Retinal pigment epithelial cell (primary cell): Measurements from ENCODE around the gene NINJ2.

- RRBS: no CpG with 5 or more reads among the region's 17 CpGs
Observed at GRCh38 chr12:14693-15206, 51.8 kb upstream of the IQSEC3 start.

DNA sequence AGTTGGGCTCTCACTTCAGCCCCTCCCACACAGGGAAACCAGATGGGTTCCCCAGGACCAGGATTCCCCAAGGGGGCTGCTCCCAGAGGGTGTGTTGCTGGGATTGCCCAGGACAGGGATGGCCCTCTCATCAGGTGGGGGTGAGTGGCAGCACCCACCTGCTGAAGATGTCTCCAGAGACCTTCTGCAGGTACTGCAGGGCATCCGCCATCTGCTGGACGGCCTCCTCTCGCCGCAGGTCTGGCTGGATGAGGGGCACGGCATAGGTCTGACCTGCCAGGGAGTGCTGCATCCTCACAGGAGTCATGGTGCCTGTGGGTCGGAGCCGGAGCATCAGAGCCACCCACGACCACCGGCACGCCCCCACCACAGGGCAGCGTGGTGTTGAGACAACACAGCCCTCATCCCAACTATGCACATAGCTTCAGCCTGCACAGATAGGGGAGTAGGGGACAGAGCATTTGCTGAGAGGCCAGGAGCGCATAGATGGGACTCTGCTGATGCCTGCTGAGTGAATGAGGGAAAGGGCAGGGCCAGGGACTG lies 39.9 kb upstream of the IQSEC3 start:
- RRBS: no CpG with 5 or more reads among the region's 12 CpGs

- RRBS: 56% methylated on average over 7 of the region's 26 CpGs
Observed at GRCh38 chr12:182007-183035, 31.6 kb downstream of the SLC6A12 start.

- RRBS: no CpG with 5 or more reads among the region's 1 CpG
Observed at GRCh38 chr12:377617-378075, 11.5 kb downstream of the KDM5A start.

DNA sequence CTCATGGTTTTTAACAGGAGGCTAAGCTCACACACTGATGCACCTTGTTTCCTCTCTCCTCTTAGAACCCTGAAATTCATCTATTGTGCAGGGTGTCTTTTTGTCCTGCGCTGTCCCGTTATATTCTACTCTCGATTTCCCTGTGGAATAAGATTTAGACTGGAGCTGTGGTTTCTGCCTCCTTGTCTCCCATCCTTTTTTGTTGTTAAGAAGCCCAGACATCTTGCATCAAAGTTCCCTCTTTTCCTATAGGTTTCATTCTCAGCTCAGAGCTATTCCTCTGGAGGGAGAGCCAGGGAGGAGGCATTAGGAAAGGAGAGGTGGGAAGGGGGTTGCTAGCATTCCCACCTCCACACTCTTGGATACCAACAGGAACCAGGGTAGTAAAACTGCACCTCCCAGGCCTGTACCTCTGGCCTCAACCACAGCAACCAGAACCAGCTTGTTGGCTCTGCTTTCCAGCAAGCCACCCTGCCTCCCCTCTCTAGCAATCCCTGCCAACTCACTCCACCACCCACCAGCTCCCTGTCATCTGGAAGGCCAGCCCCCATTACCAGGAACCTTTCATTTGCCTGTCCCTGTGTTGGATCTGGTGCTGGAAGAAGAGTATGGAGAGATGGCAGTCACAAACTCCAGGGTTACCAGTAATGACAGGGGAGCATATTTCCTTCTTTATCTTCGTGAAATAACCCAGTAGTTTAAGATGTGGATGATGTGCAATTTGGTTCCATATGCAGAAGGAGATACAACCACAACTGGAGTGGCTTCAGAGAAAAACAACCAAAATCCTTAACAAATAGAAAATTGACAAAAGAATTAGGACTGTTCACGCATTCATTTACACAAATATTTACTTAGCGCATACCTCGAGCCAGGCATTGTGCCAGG lies 3.1 kb downstream of the B4GALNT3 start:
- RRBS: no CpG with 5 or more reads among the region's 7 CpGs

GRCh38 chr12:484720-485214 lies 25.0 kb downstream of the B4GALNT3 start:
- RRBS: no CpG with 5 or more reads among the region's 7 CpGs

DNA sequence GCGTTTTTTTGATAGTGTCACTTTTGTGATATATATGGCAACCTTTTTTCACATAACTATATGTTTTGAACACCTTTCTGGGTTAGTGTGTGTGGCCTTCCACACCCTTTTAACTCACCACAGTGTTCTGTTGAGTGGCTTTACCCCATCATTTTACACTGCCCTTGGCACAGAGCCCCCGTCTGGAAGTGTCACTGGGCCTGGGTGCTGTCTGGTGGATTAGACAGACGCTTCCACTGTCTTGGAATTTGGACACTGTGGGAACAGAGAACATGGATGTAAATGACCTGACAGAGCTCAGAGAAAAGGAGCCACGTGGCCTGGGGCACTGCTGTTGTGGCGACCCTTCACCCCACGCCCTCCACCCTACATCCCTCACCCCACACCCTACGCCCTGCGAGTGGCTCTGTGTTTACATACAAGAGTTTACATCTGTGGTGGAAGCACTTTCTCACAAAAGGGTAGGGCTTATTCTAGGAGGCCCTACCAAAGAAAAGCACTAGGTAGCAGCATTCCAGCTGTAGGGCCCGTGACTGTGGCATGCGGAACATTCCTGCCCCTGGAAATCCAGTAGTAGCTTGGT lies 47.6 kb downstream of the B4GALNT3 start:
- RRBS: no CpG with 5 or more reads among the region's 10 CpGs

GRCh38 chr12:550497-551150 lies 90.9 kb downstream of the B4GALNT3 start:
- RRBS: no CpG with 5 or more reads among the region's 15 CpGs

GRCh38 chr12:591050-592225 lies 71.8 kb downstream of the NINJ2 start:
- RRBS: 61% methylated on average over 4 of the region's 19 CpGs

- RRBS: 100% methylated on average over 1 of the region's 10 CpGs
Observed at GRCh38 chr12:631042-631353, 32.2 kb downstream of the NINJ2 start.

DNA sequence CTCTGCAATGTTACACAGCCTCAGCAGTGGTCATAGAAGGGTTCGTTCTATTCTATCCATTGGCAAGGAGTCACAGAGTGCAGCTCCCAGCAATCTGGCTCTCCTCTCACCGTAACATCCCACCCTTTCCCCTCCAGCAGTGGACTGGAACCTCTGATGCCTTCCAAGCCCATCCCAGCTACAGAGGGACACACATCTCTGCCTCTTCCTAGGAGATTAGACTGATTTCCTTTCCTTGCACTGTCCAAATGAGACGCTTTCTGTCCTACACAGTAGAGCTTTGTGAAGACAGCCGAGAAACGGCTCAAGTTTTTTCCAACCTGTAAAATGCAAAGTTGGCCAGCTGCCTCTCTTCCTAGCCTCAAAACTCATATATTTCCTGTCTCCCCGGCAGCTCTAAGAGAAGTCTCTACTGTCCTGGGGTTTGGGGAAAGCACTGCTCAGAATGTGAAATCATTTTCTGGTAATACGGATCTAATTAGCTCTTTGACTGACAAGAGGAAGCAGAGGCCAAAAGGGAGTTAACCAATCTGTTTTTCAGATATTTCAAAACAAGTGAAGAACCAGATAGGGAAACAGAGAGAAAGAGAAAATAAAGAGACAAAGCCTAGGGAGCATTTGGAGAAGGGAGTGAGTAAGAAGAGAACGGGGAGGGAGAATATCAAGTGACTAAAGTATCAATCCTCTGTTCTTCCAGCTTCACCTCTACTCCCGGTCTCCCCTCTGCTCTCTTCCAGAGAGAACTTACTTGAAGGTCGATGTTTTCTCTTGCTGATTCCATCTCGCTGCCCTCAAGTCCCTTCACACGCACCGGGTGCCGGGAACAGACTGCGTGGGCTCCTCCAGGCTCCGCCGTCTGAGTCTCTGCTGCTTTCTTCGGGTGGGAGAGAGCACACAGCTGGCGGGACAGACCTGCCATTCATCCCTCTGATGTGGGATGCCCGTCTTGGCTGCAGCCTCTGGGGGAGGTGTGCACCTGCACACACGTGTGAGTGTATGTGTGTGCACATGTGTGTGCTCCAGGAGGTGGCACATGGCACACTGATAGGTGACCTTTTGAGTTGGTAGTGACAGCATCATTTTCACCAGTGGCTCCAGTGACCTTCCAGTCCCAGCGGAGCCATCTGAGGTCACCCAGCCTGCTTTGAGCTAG lies at the start of gene NINJ2:
NINJ2 (minus strand) TSS at position 866 of the 1,153 bp plus-strand sequence.
- RRBS: 64% methylated on average over 4 of the region's 22 CpGs

GRCh38 chr12:857040-857548 lies 92.4 kb downstream of the RAD52 start:
- RRBS: no CpG with 5 or more reads among the region's 4 CpGs

DNA sequence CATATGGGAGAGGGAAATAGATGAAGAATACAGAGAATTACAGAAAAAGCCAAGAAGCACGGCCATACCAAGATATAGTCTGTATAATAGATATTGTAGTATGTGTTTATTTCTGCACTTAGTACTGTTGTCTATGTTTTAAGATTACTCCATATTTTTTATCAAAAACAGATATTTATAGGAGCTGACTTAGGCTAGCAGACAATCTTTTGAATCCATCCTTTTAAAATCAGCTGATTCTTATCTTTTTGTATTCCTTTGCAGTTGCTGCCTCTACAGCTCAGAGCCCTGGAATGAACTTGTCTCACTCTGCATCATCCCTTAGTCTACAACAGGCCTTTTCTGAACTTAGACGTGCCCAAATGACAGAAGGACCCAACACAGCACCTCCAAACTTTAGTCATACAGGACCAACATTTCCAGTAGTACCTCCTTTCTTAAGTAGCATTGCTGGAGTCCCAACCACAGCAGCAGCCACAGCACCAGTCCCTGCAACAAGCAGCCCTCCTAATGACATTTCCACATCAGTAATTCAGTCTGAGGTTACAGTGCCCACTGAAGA lies 65.0 kb downstream of the RAD52 start:
- RRBS: no CpG with 5 or more reads among the region's 2 CpGs

GRCh38 chr12:1027763-1028773 lies 37.0 kb downstream of the ERC1 start:
- RRBS: no CpG with 5 or more reads among the region's 19 CpGs

GRCh38 chr12:1048184-1048622 lies 57.2 kb downstream of the ERC1 start:
- RRBS: no CpG with 5 or more reads among the region's 3 CpGs

DNA sequence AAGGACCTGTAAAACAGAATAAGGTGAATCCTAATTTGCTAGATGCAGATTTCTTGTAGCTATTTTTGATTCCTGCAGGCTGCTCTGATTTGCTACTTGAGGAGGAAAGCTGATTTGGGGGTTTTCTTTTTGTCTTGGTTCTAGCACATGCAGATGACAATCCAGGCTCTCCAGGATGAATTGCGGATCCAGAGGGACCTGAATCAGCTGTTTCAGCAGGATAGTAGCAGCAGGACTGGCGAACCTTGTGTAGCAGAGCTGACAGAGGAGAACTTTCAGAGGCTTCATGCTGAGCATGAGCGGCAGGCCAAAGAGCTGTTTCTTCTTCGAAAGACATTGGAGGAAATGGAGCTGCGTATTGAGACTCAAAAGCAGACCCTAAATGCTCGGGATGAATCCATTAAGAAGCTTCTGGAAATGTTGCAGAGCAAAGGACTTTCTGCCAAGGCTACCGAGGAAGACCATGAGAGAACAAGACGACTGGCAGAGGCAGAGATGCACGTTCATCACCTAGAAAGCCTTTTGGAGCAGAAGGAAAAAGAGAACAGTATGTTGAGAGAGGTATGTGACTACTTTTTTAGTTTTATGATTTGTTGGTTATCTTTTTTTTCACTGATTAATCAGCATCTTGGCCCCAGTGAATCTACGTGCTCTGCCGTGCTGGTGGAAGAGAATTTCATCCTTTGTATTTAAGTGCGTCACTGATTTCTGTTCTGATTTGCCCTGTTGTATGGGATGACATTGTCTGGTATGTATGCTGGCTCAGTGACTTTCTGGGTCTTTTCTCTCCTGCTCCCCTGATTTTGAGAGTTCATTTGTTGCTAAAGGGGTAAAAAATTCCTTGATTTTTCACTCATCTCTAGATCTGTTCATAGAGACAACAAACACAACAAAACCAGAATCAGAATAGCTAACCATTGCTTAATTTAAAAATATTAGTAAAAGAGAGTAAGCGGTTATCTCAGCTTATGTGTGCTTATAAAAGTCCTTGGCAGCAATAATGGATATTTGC lies 92.3 kb downstream of the ERC1 start:
- RRBS: no CpG with 5 or more reads among the region's 13 CpGs

DNA sequence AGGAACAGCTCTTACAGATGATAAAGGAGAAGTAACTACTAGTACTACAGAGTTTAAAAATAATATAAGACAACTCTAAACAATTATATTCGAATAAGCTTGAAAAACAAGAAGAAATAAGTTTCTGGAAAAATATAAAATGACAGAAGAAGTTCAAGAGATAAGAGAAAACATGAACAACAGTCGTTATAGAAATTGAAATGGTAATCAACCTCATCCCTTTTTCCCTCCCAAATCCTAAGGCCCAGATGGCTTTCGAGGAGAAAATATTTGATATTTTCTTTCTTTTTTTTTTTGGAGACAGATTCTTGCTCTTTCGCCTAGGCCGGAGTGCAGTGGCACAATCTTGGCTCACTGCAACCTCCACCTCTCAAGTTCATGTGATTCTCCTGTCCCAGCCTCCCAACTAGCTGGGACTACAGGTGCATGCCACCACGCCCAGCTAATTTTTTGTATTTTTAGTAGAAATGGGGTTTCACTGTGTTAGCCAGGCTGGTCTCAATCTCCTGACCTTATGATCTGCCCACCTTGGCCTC lies 133.8 kb downstream of the ERC1 start:
- RRBS: no CpG with 5 or more reads among the region's 6 CpGs

GRCh38 chr12:1129778-1129977 lies 138.7 kb downstream of the ERC1 start:
- RRBS: no CpG with 5 or more reads among the region's 2 CpGs

DNA sequence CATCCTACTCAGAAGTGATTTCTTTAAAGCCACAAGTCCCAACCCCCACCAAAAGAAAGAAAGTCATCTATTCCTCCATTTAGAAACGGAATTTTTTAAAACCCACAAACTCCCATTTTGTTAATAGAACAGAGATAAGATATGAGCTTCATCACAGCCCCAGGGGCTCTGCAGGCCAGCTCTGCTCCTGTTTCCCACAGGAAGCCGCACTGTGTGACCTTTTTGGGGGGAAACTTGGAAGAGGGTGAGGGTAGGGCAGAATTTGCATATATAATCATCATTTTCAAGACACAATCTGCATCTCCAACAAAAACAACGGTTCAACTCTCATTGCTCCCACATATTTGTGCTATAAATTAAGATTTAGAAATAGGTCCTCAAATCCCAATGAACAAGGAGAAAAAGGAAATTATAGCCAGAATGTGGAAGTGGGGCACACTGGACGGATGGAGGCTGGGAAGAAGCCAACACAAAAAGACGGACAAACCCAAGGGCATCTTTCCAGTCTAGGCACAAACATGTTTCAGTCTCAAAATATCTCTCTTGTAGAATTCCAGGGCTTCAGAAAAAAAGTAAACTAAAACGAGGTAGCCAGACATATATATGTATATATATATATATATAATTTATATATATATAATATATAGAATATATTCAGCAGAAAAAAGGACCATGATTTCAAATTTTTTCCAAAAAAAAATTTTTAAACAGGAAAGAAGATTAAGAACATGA lies 2.6 kb downstream of the FBXL14 start:
- RRBS: no CpG with 5 or more reads among the region's 6 CpGs

- RRBS: no CpG with 5 or more reads among the region's 9 CpGs
Observed at GRCh38 chr12:1629279-1629541, 179 bp downstream of the WNT5B start.